ENCODE data around the gene KRT36.

- RRBS, result no CpG with 5 or more reads among the region's 4 CpGs
These were observed at the start of gene KRT36 for GRCh38 chr17:41489807-41490275. Gene KRT36, minus strand, starts transcription at chr17:41489910.

DNA sequence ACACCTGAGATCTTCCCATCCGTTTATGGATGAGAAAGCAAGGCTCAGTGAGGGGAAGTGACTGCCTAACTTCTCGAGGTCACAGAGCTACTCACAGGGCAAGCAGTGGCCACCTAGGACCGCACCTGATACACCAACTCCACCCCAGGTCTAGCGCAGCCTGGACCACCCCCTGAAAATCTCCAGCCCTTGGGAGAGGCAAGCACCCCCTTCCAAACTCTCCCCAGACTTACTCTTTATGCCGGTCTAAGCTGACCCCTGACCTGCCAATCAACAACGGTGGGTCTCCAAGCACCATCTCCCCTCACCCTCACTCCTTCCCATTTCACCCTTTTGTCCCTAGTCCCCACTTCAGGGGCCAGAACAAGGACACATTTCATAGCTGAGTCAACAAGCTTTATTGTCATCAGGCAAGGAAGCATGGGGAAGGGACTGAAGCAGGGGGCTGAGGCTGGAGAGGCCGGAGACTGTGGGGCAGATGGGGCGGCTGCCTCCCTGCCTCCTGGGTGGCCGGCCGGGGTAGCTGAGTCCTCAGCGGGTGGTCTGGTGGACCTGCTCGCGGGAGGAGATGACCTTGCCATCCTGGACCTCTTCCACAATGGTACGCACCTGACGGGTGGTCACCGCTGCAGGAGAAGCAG lies 5.2 kb downstream of the KRT17 start:
- RRBS, result no CpG with 5 or more reads among the region's 16 CpGs

- RRBS, result no CpG with 5 or more reads among the region's 8 CpGs
These were observed 1.4 kb downstream of the KRT17 start for GRCh38 chr17:41622925-41623466.

DNA sequence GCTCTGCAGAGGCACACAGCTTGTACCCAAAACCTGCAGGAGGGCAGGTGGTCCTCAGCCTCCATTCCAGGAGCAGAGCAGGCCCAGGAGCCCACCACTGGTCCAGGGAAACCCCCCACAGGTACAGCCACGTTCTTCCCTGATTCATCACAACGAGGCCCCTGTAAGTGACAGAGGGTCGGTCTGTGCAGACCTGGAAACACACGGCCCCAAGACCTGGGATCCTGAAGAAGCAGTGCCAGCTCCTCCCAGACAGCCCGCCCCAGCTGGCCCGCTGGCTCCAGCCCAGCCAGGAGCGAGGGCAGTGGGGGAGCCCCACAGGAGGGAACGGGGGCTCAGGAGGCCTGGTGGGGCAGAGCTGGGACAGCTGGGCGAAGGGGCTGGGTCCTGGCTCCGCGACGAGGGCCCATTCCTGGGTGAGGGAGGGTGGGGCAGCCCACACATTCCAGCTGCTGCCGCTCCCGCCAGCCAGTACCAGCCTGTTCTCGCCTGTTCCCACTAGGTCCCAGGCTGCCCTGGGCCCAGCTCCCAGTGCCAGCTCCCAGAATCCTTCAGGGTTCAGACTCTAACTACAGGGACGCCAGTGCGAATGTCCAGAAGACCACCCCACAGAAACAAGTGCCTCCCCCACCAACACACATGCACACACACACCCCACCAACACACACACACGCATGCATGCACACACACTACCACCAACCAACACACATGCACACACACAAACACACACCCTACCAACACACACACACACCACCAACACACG lies 27.1 kb upstream of the KRT17 start:
- RRBS, result no CpG with 5 or more reads among the region's 19 CpGs

DNA sequence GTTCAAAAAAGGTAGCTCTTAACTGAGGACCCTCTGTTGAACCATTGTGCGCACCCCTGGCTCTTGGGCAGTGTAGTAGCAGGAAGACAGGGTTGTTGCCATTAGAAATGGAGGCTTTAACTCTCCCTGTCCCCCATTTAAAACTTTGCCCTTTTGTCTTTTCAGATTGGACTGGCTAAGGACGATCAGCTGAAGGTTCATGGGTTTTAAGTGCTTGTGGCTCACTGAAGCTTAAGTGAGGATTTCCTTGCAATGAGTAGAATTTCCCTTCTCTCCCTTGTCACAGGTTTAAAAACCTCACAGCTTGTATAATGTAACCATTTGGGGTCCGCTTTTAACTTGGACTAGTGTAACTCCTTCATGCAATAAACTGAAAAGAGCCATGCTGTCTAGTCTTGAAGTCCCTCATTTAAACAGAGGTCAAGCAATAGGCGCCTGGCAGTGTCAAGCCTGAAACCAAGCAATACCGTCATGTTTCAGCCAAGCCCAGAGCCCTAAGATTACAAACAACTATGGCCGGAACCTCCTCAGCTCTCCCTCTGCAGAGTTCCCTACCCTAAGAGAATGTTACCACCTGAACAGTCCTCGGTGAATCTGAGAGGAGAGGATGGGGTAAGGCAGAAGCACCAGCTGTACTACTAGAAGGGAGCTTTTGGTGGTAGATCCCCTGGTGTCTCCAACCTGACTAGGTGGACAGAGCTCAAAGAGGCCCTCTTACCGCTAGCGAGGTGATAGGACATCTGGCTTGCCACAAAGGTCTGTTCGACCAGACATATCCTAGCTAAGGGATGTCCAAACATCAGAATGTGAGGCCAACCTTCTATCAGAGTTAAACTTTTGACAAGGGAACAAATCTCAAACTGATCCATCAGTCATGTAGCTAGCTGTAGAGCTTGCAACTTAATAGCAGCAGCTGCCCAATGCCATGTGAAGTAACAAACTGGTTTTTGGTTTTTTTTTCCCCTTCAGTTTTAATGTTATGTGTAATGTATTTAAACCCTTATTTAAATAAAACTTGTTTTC lies 2.2 kb downstream of the EIF1 start:
- RRBS, result no CpG with 5 or more reads among the region's 10 CpGs

DNA sequence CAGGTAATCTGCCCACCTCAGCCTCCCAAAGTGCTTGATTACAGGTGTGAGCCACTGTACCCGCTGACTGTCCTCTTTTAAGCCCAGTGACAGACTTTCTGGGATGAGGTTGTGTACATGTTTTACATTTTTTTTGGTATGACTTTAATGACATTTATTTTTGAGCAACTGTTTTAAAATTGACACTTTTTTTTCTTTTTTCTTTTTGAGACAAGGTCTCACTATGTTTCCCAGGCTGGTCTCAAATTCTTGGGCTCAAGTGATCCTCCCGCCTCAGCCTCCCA lies 16.0 kb upstream of the HAP1 start:
- RRBS, result no CpG with 5 or more reads among the region's 2 CpGs

GRCh38 chr17:41776687-41777507 lies 9.6 kb downstream of the JUP start:
- RRBS, result no CpG with 5 or more reads among the region's 17 CpGs

DNA sequence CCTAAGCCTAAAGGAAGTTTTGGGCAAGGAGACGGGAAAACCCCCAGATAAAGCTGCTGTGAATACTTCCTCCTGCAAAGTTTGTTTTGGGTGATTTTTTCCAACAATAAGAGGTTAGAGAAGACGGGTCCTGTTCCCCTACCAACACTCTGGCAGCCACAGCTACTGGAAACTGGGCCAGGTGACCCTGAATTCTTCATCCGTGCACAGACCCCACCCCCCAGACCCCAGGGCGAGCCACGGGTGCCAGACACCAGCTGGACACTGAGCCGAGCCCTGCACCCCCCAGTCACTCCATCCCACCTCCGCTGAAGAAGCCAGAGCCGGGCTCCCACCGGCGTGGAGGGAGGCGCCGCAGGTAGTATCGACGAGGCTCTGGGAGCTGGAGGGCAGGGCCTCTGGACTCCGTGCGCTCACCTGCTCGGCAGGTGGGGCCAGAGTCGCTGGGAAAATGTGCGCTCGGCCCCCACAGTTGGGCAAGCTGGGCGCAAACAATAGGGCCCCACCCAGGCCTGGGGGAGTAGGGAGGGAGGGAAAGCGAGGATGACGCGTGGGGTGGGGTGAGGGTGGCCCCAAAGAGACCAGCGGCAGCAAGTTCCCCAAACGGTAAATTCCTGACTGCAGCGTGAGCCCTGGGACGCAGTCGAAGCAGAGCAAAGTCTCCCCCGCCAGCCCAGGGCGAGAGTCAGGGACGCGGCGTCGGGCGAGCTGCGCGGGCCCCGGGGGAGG lies 747 bp downstream of the JUP start:
- RRBS, result no CpG with 5 or more reads among the region's 39 CpGs

DNA sequence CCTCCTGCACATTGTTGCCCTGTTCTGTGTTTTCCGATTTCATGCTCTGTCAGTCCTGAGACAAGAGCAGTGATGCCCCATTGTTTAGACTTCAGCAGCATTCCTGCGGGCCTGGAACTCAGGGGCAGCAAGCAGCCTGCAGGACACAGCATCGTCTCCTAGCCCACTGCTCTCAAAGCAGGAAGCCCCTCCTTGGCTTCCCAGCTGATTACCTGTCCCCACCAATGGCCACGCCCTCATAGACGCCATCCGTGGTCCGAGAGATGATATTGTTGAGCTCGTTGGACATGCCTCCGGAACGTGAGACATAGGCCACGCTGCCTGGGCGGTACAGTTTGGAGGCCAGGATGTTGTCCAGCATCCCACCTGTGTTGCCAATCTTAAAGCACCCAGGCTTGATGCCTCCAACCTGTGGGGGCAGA lies 20.7 kb upstream of the KLHL11 start:
- RRBS, result no CpG with 5 or more reads among the region's 12 CpGs

DNA sequence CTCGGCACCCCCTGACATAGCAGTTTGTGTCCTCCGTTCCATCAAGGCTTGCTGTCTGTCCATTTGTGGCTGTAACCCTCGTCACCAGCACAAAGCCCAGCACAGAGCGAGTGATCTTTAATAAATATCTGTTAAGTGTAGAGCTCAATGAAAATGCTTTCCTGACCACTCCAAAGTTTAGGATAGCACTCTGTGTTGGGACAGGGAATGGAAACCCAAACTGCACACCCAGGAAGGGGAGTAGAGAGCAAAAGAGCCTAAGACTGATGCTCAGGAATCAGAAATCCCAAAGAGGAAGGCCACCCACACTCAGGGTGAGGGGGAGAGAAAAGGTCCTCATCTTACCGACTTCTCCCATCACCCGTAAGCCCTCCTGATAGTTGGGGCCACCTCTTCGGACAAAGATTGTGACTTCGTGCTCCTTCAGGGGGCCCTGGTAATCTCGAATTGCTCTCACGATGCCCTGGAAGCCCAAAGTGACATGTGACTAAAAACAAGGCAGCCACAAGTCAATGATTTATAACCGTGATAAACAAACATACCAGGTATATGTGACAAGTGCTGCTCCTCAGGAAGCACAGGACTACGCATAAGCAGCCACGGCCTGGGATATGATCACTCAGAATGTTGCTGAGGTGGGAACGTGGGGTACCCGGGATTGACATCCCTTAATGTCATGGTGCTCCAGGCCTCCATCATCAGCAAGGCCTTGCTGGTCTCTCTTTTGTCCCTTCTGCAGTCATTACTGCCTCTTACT lies 17.2 kb downstream of the ACLY start:
- RRBS, result no CpG with 5 or more reads among the region's 15 CpGs

GRCh38 chr17:41907298-41907863 lies 11.4 kb downstream of the ACLY start:
- RRBS, result no CpG with 5 or more reads among the region's 10 CpGs

DNA sequence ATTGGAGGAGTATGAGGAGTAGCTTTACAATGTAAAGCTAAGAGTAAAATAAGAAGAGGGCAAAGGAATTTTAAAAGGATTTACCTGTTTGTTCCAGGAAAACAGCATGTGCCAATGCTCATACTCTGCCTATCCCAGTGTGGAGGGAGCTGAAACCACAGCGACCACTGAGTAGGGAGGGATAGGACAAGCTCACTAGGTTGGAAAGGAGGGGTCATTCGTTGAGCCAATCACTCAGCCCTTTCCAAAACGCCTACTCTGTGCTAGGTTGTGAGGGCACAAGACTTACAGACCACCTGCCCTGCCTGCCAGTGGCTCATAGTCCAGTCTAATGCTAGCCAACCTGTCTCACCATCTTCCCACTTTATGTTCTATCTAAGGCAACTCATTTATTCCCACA lies 1.1 kb upstream of the DNAJC7 start:
- RRBS, result no CpG with 5 or more reads among the region's 3 CpGs

DNA sequence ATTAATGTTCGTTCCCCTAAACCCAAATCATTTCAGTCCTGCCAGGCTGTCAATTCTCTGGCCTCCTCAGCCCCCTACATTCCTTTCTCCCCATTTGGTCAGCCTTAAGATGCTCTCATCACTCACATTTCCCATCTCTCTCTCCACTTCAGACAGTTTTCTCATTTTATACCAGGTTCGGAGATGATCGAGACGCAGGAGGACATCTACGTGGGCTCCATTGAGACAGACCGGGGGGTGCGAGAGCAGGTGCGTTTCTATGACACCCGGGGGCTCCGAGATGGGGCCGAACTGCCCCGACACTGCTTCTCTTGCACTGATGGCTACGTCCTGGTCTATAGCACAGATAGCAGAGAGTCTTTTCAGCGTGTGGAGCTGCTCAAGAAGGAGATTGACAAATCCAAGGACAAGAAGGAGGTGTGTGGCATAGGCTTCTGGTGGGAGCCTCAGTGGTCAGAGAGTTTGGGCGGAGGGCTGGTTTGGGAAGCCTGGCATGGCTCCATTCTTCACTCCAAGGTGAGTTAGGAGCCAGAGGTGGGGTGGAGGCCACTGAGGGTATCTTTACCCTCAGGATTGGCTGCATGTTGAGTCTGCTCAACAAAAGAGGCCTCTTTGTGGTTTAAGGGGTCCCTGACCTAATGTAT lies 2.5 kb downstream of the NKIRAS2 start:
- RRBS, result no CpG with 5 or more reads among the region's 15 CpGs

GRCh38 chr17:42101519-42102033 lies 3.3 kb upstream of the ZNF385C start:
- RRBS, result 44% methylated on average over 2 of the region's 12 CpGs

- RRBS, result no CpG with 5 or more reads among the region's 5 CpGs
These were observed 6.8 kb upstream of the ZNF385C start for GRCh38 chr17:42105037-42105525.

GRCh38 chr17:42171914-42172138 lies 9.1 kb downstream of the KCNH4 start:
- RRBS, result no CpG with 5 or more reads among the region's 7 CpGs

DNA sequence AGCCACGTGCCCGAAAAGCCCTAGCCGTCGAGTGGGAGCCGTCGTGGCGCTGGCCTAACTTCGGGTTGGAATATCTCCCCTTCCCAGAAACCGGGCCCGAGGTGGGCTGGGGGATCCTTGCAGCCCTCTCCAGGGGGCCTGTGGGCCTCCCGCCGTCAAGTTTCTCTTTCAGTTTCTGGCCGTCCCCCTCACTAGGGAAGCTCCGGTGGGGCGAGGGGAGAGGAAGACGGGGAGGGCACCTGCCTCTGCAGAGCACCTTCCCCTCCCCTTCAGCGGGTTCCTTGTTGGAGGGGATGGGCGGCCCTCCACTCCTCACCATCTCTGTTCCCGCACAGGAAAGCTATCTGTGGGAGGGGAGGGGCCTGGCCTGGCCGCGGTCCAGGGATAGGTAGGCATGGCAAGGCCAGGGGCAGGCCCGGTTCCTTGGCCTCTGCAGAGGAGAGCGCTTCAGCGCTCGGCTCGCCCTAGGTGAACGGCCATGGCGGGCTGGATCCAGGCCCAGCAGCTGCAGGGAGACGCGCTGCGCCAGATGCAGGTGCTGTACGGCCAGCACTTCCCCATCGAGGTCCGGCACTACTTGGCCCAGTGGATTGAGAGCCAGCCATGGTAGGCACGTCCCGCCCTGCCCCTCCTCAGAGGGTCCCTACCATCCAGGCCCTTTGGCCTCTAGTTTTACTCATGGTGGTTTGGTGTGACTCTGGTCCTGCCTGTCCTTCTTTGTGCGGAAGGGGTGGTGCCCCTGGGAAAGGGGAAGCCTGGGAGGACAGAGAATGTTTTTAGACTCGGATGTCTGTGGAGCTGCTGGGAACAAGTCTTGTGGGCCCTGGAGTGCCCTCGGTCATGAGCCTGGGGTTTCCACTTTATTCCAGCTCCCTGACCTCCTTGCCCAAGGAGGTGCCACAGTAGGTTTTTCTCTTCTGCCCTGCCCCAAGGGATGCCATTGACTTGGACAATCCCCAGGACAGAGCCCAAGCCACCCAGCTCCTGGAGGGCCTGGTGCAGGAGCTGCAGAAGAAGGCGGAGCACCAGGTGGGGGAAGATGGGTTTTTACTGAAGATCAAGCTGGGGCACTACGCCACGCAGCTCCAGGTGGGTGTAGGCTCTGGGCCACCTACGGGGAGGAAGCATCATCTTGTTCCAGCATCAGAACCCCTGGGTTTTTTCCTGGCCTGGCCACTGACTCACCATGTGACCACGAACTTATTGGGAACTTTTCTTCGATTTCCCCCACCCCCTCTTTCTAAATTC lies 1.1 kb downstream of the STAT5A start:
- RRBS, result under 1% methylated on average over 5 of the region's 45 CpGs

DNA sequence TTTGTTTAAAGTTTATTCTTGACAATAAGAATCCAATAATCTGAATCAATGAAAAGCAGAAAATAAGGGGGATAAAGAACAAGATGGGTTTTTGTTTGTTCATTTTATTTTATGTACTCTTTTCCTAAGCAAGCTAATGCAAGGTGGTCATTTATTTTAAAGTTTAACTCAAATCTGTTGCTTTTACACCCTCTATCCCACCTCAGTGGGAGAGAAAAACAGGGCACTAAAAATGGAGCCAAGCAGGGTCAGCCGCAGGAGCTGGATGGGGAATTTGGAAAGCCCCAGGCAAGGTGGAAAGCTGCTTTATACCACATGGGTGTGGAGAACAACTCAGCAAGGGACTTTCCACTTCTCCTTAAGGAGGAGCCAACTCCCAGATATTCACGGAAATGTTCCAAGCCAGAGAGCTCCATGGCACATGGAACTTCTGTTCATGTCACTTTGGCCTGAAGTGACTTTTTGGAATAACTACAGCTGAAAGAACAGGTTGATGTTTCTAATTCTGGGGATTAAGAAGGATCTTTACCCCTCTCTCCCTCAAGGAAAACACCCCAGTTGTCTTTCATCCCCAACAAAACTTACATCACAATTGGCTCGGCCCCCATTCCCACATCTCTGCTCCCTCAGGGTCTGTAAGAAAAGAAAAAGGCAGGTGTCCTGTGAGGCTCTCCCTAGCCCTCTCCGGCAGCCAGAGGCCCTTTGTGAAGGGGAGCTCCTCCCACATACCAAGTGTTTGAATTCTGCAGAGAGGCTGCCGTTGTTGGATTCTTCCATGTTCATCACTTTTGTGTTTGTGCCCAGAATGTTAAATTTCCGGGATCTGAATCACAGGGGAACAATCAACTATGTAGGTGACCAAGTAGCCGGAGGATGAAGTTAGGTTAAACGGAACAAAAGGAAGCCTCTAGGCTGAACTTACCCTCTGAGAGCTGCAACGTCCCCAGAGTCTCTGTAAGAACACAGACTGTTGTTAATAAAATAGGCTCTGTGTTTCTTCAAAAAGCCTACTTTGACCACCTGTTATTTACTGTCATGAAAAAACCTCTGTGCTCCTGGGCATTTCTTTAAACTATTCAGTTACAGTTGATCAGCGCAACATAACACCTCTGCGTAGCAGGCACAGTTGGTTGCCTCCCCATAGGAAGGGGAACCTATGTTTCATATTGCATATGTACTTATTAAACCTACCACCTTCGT lies 40.9 kb downstream of the STAT5A start:
- RRBS, result 100% methylated on average over 1 of the region's 12 CpGs

GRCh38 chr17:42436358-42436910 lies 13.4 kb upstream of the CAVIN1 start:
- RRBS, result no CpG with 5 or more reads among the region's 7 CpGs

Data from mononuclear cell (primary cell).